ENCODE results near the gene MRGPRE.

- PRO-cap, result no peak
These were observed 7.4 kb downstream of the CD81 start for GRCh38 chr11:2384344-2385066.

DNA sequence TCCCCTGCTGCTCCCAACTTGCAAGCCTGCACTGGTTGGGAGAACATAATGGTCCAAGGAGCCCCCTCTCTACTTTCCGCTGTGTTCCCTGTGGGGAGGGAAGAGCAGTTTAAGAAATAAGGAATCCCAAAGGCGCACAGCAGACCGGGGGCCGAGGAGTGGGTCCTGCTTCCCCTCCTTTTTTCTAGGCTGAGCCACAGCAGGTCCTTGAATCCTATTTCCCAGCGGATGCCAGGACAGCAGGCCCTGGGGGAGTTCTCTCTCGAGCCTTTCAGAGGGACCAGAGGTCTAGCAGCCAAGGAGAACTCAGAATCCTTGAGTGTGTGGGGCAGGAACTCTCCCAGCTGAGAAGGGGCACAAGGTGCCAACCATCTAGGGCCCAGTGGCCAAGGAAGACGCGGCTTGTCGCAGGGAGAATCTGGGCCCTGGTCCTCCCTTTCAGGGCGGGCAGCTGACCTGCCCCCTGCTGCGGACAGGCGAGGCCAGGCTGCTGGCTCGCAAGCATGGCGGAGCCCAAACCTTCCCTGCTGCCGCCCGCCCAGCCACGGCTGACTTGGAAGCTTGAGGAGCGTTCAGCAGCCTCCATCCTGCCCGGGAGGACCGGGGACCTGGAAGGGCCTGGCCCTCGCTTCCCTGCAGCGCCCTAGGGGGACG lies 1.1 kb upstream of the TSSC4 start:
- PRO-cap, result no peak

DNA sequence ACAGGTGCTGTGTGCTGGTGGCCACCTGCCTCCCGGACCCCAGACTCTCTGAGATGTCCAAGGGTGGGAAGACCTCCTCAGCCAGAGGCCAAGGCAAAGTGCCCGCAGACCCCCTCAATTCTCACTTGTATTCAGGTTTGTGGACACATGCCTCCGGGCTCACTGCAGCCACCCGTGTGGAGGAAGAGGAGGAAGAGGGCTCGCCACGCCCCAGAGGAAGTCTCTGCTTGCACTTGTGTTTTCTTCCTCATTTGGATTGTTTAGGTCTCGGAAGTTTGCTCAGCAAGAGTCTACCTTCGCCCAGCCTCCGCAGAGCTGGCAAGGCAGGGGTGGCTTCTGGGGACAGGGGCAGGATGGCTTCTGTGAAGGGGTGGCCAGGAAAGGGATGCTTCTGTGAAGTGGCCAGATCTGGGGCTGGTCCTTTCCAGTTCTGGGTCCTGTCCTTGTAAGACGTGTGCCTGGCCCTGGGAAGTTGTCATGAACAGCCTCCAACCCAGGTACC lies 2.2 kb downstream of the KCNQ1 start:
- PRO-cap, result no peak

GRCh38 chr11:2644735-2645296 lies 200.0 kb downstream of the KCNQ1 start:
- PRO-cap, result no peak

GRCh38 chr11:2666041-2667079 lies 219.2 kb downstream of the CDKN1C start:
- PRO-cap, result no peak

DNA sequence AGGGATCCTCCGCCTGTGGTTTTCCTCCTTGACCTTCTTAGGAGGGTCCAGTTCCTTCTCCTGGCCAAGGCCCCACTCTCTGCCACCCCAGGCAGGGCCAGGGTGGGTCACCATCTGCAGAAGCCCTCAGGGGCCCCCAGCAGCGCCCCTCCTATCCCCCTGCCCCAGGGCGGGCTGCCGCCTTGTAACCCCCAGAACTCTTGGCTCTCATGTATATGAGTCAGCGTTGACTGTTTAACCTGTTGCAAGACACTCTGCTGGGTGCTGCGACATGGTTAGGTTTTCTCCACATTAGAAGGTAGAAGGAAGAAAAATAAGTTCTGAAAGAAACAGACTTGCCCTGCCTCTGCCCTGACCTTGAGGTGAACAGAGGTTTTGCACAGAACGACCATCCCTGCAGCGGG lies 143.8 kb downstream of the CDKN1C start:
- PRO-cap, result no peak

DNA sequence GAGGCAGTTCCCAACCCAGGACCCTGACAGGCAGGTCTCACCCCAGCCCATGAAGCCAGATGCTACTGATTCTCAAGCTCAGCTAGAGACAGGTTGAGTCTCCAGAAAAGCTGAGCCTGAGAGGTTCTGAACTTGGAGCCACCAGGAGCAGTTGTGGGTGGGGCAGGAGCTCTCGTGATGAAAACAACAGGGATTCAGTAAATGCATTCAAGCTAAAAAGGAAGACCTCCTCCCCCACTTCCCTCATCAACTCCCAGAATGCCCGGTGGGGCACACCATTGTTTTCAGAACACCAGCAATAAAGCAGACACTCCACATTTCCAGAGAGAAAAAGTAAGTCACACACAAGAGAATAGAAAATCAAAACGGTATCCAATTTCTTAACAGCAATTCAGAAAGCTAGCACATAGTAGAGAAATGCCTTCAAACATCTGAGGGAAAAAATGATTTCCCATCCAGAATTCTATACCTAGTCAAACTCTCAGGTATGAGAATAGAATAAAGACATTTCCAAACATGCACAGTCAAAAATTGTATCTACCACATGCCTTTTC lies 56.9 kb downstream of the CDKN1C start:
- PRO-cap, result no peak

DNA sequence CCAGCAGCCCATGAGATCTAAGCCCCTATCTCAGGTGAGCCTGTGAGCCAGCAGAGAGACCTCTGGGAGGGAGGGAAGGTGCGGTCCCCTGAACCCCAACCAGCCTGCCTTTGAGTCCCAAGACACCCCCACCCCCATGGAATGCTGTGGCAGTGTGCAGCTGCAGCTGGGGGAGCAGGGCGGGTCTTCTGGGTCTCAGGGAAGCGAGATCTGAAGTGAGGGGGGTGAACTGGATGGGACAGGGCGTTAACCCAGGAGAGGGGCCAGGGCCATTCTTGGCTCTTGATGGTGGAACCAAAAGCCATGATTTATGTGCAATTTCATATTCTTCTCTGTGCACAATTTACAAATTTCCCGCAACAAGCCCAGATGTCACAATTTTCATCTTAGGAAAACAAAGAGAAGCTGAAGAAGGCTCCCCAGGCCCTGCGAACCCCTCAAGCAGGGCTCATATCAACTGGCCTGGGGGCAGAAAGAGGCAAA lies 1.5 kb upstream of the CDKN1C start:
- PRO-cap, result no peak

DNA sequence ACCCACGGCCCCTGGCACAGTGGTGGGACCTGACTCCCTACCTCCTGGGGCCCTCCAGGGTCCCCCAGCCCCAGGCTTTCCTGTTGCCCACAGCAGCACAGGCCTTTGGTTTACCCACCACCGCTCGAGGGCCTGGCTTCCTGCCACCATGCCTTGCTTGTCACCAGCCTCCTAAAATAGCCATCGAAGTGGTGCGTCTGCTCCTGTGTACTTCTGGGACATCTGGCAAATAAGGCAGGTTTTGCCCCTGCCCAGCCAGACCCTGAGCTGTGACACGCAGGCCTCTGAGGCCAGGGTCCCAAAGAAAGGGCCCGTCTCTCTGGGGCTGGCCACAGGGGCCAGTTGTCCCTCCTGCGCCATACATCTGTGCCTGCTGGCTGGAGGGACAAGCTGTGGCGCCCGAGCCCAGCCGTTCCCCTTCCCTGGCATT lies 12.5 kb downstream of the SLC22A18 start:
- PRO-cap, result no peak

DNA sequence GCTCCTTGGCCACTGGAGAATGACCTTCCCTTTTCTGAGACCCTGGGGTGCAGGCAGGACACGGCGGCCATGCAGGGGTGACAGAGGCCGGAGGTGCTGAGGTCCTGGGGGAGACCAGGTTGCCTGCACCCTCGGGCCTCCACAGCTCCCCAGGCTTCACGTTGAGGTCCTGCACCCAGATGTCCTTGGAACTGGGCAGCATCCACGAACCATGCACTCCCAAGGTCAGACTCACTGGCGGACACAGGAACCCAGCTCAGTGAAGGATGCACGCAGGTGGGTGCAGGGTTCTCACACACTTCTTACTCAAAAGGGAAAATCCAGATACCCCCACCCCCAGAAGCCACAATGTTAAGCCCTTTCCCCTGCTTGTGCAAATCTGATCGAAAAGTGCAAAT lies 13.9 kb upstream of the PHLDA2 start:
- PRO-cap, result no peak

- PRO-cap, result no peak
These were observed 1.6 kb downstream of the NAP1L4 start for GRCh38 chr11:2990575-2990952.

- PRO-cap, result no peak
These were observed 15.6 kb downstream of the CARS1 start for GRCh38 chr11:3041519-3042143.

DNA sequence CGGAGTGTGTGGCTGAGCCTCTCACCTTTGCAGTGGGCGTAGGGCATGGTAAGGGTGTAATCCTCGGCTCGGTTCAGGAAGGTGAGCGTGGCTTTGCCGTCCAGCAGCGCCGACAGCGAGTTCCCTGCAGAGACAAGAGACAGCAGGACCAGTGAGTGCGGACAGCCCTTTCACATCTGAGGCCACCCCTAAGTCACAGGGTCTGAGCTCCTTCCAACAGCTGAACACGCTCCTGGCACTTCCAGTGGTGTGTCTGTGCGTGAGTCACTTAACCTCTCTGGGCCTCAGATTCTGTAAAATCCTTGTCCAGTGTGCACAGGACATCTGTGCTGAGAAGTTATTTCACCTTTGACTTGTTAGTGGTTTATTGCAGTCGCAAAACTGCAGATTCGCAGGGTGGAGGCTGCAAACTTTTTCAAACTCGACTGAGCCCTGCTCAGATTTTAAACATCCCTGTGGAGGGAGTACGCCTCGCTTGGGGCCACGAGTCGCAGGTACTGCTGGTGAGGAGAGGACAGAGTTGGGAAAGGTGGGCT lies 43.0 kb upstream of the CARS1 start:
- PRO-cap, result no peak

- PRO-cap, result no peak
These were observed 3.8 kb downstream of the OSBPL5 start for GRCh38 chr11:3161177-3161864.

- PRO-cap, result no peak
These were observed at the start of gene MRGPRE for GRCh38 chr11:3231831-3232805. TSS of gene MRGPRE (minus strand) at chr11:3232417.

- PRO-cap, result no peak
These were observed 21.1 kb downstream of the ZNF195 start for GRCh38 chr11:3357509-3358656.

DNA sequence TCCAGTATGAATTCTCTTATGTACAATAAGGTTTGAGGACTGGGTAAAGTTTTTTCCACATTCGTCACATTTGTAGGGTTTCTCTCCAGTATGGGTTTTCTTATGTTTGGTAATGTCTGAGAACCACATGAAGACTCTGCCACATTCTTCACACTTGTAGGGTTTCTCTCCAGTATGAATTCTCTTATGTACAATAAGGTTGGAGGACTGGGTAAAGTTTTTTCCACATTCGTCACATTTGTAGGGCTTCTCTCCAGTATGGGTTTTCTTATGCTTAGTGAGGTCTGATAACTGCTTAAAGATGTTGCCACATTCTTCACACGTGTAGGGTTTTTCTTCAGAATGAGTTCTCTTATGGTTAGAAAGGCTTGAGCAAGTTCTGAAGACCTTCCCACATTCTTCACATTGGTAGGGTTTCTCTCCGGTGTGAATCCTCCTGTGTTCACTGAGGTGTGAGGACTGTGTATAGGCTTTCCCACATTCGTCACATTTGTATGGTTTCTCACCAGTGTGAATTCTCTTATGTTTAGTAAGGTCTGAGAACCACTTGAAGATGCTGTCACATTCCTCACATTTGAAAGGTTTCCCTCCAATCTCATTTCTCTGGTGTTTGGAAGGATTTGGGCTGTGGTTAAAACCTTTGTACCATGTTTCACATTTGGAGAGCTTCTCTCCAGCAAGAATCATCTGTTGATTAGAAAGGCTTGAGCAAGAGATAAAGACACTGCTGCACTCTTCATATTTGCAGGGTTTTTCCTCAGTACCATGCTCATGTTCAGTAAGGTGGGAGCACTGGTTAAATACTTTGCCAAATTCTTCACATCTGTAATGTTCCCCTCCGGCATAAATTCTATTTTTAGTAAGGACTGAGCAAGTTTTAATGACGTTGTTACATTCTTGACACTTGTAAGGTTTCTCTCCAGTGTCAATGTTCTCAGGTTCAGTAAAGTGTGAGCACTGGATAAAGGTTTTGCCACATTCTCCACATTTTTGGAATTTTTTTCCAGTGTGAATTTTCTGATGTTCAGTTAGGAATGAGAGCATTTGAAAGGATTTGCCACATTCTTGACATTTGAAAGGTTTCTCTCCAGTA lies 19.4 kb downstream of the ZNF195 start:
- PRO-cap, result no peak

GRCh38 chr11:3642479-3643266 lies 881 bp upstream of the ART5 start:
- PRO-cap, result no peak

GRCh38 chr11:3671536-3671793 lies 281 bp upstream of the CHRNA10 start:
- PRO-cap, result no peak

DNA sequence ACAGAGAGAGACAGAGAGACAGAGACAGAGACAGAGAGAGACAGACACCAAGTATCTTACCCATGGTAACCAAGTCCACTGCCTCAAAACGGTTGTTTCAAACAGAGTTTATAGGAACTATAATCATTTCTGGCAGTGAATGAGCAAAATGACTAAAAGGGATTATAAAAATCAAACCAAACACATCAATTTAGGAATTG lies 38.7 kb downstream of the NUP98 start:
- PRO-cap, result no peak

All from ascending aorta (tissue), 1 donor.